Glomerular endothelial cell (primary cell): ENCODE measurements around a stretch of chr13.

GRCh38 chr13:30542057-30542566 lies 75.6 kb upstream of the USPL1 start:
- RAMPAGE, long total RNA: no peak

DNA sequence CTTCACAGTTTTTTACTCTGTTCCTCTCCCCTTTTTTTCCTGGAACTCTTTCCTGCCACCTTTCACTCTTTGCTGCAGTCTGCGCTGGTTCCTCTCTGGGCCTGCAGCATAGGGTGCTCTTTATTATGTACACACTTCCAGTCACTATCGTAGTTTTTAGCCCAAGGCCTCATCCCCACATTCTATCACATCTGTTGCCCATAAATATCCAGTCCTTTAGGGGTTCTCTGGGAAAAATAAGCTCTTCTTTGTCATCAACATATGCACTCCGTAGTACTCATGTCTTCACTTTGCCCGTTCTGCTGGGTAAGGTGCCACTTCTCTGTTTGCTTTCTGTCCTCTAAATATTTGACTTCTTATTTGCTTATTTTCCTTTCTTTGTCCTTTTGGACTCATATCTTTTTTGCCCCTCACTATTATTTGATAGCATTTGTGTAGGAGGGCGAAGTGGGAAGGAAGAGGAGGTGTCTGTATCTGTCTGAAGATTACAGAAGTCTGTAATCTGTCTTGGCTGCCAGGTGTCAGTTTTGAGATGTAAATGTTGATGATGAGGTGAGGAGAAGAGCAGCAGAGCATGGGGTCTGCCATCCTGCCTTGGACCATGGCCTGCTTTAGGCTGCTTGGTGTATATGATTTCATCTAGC lies 30.7 kb downstream of the USPL1 start:
- RAMPAGE, long total RNA: no peak

GRCh38 chr13:30865696-30866077 lies 40.4 kb upstream of the MEDAG start:
- RAMPAGE, long total RNA: no peak

GRCh38 chr13:30880560-30881311 lies 25.3 kb upstream of the MEDAG start:
- RAMPAGE, long total RNA: no peak

DNA sequence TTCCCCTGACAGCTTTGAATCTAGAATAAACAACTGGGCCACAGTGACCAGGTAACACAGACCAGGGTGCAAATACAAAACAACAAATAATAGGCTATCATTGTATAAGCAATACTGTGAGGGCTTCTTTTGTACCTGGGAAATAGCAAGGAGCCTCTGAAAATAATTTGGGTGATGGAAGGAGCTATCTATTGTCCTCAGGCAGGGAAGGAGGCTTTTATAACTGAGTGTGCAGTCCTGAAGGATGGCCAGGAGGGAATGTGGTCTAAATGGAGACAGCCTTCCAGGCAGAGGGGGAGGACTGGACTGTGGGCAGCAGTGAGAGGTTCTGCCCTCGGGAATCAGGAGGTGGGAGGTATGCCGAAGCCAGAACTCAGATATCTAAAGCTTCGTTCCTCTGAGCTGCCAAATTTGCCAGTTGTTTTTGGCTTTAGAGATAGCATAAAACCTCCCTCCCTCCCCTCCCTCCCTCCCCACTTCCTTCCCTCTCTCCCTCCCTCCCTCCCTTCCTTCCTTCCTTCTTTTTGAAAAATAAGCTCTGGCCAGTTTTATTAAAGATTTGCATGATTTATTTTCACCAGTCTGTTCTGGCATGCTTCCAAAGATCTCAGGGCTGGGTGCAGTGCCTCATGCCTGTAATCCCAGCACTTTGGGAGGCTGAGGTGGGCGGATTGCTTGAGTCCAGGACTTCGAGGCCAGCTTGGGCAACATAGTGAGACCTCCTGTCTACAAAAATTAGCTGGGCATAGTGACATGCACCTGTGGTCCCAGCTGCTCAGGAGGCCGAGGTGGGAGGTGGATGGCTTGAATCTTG lies 2.4 kb downstream of the MEDAG start:
- RAMPAGE, long total RNA: no peak

- RAMPAGE, long total RNA: no peak
Measured at GRCh38 chr13:31073839-31074609, 87.7 kb downstream of the HSPH1 start.

GRCh38 chr13:31200285-31200656 lies 496 bp downstream of the B3GLCT start:
- RAMPAGE, long total RNA: no peak

DNA sequence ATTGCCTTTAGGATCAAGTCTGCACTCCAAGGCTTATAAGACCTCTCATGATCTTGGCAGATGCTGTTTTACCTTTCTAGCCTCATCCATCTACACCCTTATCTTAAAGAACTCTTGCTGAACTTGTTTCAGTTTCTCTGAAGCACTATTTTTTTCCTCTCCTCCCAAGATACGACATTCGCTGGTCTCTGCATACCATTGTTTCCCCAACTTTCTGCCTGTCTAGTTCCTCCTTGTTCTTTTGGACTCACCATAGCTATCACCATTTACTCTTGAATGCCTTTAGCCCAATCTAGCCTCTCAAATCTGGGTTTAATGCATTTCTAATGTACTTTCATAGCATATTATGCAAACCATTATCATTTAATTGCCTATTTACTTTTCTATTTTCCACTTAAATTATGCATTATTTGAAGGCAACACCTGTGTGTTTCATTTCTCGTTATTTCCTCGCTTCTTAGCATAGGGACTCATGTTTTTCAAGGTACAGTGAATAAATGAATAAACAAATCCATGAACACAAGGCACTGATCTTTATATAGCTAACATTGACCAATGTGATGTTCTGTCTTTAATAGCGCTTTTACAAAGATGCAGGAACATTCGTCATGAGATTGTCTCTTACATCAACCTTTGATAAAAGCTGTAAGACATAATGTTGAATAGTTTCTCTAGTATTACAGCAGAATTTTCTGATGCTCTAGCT lies 121.0 kb downstream of the B3GLCT start:
- RAMPAGE, long total RNA: no peak

DNA sequence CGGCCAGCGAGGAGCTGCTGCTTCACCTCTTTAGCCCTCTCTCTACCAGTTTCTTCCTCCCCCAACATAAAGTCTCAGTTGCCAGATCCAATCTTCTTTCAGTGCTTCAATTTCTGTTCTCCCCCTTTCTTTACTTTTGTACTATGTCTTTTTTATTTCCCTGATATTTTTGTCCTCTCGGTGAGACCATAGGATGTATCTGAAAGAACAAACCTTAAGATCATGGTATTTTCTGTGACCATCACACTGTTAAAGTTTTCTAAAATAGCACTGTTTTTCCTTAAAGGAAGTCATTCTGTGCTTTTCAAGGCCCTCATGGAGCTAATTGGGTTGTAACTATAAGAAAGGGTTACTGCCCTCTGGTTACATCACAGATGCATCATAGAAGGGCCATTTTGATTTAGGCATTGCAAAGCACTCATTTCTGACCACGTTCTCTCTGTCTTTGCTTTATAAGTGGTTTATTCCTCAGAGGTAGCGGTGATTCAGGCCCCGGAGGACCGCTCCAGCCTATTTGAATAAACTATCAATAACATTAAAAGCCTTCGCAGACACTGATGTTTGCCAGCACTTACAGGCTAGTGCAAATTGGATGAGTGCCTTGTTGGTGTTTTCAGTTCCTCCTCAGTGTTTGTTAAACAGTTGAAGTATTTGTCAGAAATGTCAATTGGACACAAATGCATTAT lies 120.0 kb downstream of the RXFP2 start:
- RAMPAGE, long total RNA: no peak

- RAMPAGE, long total RNA: no peak
Measured at GRCh38 chr13:32246464-32246939, 68.7 kb downstream of the ZAR1L start.

DNA sequence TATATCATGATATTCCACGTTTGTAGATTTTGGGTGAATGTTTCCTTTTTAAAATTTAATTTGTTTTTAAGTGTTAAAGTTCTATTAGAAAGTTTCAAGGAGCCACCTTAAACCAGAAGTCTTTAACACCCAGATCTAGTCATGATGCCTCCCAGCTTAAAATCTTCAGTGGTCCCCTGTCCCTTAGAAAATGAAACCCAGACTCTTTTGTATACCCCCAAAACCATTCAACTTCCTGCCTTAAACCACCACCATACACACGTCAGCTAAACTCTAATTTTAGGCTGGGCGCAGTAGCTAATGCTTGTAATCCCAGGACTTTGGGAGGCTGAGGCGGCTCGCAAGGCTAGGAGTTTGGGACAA lies 37.9 kb downstream of the N4BP2L1 start:
- RAMPAGE, long total RNA: no peak

- RAMPAGE, long total RNA: no peak
Measured at GRCh38 chr13:32414416-32415016, 13.4 kb downstream of the N4BP2L1 start.

- RAMPAGE, long total RNA: no peak
Measured at GRCh38 chr13:32472087-32472440, 44.1 kb upstream of the N4BP2L1 start.

DNA sequence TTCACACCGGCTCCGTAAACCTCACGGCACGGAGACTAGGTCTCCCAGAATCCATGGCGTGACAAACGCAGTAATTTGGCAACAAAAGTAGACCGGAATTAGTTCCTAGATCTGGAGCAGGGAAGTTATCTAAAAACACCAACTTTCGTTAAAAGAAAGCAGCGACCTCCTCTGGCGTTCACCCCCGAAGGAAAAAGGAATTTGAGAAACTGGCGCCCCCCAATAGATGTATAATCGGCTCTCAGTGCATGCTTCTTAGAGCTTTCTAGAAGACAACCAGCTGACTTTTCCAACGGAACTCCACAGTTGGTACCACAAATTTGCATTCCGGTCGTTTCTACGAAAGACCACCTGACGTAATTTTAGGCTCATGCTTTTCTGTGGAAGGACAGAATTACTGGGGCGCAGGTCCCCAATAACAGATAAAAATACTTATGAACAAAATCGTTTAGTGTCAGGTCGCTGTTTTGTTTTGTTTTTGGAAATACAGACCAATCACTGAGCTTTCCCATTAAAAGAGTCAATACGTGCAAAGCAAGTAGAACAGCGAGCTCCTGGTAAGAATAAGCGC lies 356 bp upstream of the N4BP2L2 start:
- RAMPAGE, long total RNA: no peak

DNA sequence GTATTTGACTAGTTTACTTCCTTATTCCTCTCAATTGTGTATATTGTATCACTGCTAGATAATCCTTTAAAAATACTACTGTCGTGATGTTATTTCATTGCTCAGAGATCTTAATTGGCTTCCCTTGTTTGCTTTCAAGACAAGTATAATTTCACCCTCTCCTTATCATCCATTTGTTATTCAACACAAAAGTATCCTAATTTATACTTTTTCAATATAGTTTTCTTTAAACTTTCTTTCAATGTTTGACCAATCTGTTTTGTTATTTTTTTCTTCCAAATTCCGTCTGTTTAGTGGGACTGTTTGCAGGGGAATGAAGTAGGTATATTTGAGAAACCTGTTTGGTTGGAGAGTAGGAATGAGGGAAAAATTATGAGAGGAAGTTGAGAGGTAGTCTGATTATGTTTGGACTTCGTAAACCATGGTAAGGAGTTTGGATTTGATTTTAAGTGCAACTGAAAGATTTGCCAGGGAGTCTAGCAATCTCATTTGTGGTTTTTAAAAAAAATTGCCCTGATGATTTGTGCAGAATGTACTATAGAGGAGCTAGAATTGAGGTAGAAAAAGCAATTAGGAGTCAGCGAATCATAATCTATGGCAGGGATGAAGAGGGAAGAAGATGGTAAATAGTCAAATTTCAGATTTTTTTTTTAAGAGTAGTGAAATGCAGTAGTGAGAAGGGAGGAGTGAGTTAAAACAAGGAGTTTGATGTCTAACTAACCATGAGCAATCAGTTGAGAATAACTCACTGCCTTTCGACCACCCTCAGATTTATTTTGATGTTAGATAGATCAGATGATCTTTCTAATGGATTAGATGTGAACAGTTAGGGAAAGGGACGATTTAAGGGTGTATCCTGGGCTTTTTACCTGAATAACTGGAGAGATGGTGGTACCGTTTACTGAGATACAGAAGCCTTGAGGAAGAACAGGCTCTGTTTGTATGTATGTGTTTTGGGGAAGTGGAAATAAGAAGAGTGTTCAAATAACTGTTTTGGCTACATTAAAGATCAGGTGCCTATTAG lies 176.8 kb downstream of the PDS5B start:
- RAMPAGE, long total RNA: no peak

DNA sequence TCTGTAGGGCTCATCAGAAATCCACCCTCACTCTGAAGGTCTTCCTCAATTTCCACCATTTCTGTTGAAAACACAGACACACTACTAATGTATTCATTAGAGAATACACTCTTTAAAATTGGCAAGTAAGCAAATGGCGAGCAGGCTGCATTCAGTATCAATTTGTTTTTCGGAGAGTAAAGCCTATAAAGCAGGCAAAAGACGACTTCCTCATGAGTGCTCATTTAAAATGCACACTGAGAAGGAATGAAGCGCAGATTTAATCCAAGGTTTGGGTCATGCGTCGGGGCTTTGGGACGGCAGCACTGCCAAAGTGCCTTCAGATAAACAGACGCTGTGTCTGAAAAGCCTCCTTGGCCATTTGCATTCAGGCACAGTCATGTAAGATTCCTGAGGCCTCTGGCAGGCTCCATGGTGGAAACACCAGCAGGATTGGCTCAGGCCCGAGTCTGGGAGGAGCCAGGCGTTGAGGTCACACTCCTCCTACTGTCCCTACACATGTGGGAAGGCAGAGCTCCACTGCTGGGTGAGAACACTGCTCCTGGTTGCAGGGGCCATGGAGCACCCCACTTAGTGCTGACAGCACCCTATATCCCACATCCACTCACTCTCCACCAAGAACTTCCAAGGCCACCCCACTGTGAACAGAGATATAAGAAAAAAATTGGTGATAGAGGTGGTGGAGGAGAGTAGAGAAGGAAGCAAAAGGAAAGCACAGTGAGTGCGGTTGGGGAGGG lies 113.4 kb upstream of the KL start:
- RAMPAGE, long total RNA: no peak

DNA sequence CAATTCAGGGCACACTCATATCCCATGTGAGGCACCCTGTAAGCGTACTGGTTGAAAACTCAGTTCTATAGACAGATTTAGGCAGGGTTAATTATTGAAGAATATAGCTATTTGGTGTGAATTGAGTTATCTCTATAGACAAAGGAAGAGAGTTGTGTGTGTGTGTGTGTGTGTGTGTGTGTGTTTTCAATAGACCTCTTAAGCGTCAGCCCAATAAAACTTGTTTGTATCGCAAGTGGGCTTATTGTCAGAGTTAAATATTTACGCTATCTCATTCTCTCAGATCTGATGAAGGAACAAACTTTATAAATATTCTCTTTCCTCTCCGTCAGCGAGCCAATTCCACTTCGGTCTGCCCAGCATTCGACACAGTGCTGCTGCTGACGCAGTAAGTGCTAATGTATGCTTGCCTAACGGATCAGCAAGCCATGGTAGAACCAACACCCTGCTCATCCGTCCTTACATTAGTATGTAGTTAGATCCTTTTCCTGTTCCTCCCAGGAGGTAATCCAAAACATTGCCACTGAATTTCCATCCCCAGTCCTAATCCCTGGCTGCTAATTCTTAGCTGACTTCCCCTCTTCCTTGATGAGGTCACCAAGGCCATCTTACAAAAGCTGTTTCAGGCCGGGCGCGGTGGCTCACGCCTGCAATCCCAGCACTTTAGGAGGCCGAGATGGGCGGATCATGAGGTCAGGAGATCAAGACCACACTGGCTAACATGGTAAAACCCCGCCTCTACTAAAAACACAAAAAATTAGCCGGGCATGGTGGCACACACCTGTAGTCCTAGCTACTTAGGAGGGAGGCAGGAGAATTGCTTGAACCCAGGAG lies 88.1 kb downstream of the STARD13 start:
- RAMPAGE, long total RNA: no peak

DNA sequence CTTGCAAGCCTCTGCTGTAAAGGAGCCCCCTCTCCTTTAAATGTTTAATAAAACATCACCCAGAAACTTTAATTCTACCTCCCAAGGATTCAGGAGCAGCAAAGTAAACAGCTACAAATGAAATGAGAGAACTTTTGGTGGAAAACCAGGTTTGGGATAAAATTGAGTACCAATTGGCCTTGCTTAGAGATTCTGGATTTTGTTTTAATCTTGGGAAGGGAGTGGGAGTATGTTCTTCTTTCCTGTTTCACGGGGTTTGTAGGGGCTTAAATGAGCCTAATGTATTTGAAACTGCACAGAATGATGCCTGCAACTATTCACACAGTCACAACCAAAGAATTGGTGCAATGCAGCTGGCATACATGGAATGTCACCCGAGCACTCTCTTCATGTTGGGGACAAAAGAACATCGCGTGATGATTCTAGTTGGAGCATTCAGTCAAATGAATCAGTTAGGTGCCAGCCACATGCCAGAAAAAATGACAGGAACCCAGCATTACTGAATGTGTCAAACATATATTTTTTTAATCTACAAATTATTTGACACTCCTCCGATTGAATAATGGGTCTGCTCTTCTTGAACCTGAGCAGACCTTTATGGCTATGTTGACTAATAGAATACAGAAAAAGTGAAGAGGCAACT lies 22.1 kb downstream of the STARD13 start:
- RAMPAGE, long total RNA: no peak

GRCh38 chr13:33322086-33322820 lies 36.7 kb upstream of the STARD13 start:
- RAMPAGE, long total RNA: no peak

GRCh38 chr13:33323355-33324285 lies 38.1 kb upstream of the STARD13 start:
- RAMPAGE, long total RNA: no peak